ENCODE results near the gene GLDC.

DNA sequence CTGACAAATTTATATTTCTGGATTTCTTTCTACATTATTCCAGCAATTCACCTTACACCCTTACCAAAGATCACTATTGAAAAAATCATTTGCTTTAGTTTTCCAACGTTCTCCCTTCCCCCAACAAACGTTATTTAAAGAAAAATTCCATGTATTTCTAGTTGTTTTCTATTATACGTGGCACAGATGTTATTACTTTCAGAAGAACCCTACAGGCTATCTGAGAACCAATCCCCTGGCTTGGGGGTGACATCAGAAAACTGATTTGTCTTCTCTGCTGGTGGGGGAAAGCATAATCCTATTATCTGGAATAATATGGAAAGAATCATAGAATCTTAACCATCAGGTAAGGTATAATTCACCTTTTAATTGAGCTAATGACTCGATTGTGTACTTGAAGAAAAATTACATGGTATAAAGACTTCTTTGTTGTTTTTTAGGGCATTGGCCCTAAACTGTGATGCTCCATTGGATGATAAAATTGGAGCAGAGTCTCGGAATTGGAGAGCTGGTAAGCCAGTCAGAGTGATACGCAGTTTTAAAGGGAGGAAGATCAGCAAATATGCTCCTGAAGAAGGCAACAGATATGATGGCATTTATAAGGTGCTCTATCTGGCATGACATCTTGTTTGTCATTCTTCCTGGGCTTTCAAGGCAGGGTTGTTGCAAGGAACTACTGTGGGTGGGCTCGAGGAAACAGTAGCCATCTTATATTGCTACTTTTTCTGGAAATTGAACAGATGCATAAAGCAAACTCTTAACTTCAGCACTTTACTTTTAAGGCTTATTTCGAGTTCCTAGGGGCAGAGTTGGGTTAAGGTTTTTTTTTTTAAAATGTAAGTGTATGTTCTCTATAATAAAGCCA lies 84.0 kb downstream of the UHRF2 start:
- PRO-cap, 2 experiments, result no peak in any of the 2 experiments

DNA sequence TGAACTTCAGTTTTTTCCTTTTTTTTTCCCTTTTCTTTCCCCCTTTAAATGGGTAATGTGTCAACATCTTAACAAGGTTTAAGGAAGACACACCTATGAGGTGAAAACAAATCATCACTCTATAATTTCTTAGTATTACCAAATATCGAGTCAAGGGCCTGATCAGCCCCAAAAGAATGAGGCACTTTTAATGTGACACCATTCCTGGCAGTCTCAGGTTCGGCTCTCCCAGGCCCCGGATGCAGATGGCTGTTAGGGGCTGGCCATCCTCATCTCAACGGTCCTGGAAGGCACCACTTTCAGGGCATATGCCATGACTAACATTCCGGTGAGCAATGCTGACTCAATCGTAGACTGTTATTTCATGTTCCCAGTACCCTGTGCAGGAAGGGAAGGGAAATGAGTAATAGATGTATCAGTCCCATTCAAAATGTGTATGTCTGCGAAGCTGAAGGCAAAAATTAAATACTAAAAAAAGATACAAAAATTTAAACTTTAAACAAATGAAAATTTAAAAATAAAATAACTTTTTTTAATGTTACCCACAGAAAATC lies 79.2 kb downstream of the GLDC start:
- PRO-cap, 2 experiments, result no peak in any of the 2 experiments

DNA sequence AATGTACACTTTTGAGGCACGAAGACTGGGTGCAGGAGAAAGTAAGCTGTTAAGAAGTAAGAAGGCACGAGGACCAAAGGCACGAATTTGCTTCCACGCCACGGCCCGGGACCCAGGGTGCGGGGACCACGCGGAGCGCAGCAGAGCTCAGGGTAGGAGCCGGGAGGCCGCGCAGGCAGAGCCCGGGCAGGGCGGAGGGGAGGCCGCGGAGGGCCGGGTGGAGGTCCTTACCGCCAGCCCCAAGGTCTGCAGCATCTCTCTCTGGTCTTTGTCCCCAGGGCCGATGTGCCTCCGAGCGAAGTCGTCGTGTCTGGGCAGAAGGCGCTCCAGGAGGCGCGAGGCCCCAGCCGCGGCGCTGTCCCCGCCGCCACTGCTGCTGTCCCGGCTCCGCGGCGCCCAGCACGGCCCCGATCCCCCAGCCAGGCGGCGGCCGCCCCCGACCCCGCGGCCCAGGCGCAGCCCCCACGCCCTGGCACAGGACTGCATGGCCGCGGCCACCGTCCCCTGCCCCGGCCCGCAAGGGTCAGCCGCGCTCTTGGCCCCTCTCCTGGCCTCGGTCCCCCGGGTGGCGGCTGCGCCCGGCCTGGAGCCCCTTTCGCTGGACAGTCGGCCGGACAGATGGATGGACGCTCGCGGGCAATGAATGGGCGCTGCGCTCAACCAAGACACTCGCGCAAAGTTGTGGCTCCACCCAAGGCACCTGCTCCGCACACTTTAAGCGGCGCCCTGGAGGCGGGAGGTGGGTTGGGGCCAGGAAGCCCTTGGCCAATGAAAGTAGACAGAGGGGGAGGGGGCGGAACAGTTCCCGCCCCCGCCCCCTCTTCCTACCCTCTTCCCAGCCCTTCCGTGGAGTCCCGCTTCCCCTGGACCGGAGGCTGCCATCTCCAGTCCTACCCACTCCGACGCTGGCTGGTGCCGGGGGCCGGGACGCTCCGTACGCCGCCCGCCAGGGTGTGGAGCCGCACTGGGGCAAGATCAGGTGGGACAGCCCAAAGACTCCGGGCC lies at the start of gene GLDC:
TSS of gene GLDC (minus strand) at position 716 of the 1,005 bp plus-strand sequence.
- PRO-cap, 2 experiments, result no peak in any of the 2 experiments

DNA sequence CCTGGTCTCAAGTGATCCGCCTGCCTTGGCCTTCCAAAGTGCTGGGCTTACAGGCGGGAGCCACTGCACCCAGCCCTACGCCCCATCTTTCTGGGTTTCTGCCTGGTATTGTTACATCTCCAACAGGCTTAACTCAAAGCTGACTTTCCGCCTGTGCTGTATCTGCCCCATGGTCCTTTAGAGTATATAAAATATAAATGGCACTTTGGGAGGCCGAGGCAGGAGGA lies 36.4 kb upstream of the GLDC start:
- PRO-cap, 2 experiments, result no peak in any of the 2 experiments

- PRO-cap, 2 experiments, result no peak in any of the 2 experiments
These were observed 132.7 kb downstream of the KDM4C start for GRCh38 chr9:6890437-6890916.

DNA sequence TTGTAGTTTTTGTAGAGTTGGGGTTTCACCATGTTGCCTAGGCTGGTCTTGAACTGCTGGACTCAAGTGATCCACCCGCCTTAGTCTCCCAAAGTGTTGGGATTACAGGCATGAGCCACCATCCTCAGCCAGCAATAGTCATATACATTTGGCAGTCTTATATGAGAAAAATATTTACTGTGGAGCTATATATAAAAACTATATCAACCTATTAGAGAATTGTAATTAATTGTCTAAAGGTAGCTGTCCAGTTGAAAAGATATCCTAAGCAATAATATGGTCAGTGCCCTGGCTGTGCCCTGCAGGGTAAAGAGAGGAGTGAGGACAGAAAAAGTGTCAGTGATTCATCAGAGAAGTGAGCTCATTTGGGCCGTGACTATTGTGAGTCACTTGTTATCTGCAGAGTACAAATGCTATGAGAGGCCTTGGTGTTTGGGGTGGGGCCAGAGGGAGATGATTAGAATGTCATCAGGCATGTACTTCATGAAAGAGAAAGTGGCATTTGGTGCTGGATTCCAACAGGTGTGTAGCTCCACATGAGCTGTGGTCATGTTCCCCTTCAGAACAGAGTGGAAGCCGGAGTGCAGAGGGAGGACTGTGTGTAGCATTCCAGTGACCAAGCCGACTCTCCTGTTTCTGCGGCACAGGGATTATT lies 174.0 kb downstream of the KDM4C start:
- PRO-cap, 2 experiments, result no peak in any of the 2 experiments

GRCh38 chr9:7053945-7054452 lies 296.2 kb downstream of the KDM4C start:
- PRO-cap, 2 experiments, result no peak in any of the 2 experiments

- PRO-cap, 2 experiments, result no peak in any of the 2 experiments
These were observed 146.4 kb downstream of the DMAC1 start for GRCh38 chr9:7653242-7653542.

- PRO-cap, 2 experiments, result no peak in any of the 2 experiments
These were observed 136.0 kb upstream of the DMAC1 start for GRCh38 chr9:7935542-7936038.

GRCh38 chr9:8958362-8958627 lies 1158.7 kb upstream of the DMAC1 start:
- PRO-cap, 2 experiments, result no peak in any of the 2 experiments

DNA sequence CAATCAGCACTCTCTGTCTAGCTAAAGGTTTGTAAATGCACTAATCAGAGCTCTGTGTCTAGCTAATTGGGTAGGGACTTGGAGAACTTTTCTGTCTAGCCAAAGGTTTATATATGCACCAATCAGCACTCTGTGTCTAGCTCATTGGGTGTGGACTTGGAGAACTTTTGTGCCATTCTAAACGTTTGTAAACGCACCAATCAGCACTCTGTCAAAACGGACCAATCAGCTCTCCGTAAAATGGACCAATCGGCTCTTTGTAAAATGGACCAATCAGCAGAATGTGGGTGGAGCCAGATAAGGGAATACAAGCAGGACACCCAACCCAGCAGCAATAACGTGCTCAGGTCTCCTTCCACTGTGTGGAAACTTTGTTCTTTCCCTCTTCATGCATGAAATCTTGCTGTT lies 298.6 kb upstream of the PTPRD start:
- PRO-cap, 2 experiments, result no peak in any of the 2 experiments

- PRO-cap, 2 experiments, result peak in 1 of 2 experiments; most common minus-strand start chr9:12784624 (in 1)
These were observed 9.6 kb downstream of the LURAP1L start for GRCh38 chr9:12784349-12784943.

DNA sequence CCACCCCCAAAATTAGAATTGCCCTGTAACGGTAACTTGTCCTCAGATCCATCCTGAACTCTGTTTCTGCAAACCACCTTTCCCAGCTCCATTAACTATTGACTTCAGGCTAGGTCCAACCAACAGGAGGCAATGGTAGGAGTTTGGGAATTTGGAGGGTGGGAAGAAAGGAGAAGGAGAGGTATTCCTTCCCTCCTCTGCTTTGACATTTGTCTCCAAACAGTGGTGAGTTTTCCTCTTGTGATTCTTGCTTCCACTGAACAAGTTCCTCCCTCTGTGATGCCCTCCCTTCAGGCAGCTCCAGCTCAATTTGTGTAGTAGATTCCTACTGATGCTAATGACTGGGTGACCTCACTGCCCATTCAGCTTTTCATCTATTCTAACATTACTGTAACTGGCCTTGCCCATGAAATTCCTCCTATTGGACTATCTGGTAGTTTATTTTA lies 121.5 kb downstream of the NFIB start:
- PRO-cap, 2 experiments, result no peak in any of the 2 experiments

DNA sequence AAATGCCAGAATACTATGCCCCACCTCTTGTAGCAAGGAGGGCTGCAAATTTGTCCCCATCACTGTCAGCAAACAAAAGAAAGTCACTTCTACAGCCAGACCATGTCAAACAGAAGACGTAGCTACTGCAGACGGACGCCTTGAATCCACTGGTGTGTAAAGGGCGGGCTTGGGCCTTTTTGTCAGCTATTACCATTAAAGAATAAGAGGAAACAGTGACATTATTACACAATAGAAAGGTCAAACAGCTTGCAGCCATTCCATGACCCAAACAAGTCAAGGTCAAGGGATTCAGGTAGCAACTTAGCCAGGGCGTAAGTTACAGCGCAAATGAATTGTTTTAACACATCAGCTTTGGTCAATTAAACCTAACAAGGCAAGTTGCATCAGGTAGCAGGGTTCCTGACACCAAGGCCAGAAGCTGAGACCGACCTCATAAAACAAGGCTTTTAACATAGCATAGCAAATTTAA lies 15.4 kb downstream of the NFIB start:
- PRO-cap, 2 experiments, result no peak in any of the 2 experiments

- PRO-cap, 2 experiments, result no peak in any of the 2 experiments
These were observed 27.6 kb upstream of the NFIB start for GRCh38 chr9:14341420-14342108.

DNA sequence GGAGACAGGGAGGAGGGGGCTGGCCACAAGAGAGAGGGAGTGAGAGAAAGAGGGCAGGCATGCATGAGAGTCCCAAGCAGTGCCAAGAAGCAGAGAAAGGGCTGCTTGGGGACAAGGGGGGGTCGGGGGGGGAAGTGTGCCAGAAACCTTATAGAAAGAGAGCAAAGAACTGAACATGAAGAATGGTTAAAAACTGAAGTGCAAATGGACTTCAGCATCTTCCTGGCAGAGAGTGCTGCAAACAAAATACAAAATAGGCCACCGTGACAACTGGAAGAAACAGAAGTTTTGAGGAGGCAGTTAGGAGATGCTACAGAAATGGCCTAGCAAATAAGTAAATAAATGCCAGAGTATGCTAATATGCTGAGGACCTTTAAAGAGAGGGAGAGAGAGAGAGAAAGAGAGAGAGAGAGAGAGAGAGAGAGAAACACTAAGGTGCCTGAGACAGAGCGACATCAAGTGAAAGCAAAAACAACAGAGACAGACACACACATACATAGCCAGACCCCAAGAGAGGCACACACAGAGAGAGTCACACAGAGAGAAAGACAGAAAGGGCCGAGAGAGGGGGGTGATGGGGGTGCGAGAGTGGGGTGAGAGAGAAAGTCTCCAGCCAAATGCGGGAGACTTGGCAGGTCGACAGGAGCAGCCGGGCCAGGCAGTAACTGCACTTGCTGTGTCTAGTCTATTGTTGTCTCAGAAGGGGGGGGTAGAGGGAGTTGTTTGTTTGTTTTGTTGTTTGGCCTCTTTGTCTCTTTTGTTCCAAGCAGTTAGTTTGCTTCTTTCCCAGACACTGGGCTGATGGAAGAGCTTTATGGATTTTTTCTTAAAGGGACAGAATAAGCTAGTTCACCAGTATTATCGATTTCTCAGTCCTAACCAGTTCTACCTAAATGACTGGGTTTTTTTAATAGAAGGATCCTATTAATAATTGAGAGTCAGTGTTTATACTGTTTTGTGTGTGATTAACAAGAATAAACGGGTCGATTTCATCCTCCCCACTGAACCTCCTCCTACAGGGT lies 30.1 kb upstream of the NFIB start:
- PRO-cap, 2 experiments, result no peak in any of the 2 experiments

- PRO-cap, 2 experiments, result no peak in any of the 2 experiments
These were observed 123.6 kb upstream of the NFIB start for GRCh38 chr9:14437375-14438202.

- PRO-cap, 2 experiments, result no peak in any of the 2 experiments
These were observed 30.4 kb upstream of the CER1 start for GRCh38 chr9:14752987-14753310.

- PRO-cap, 2 experiments, result no peak in any of the 2 experiments
These were observed 57.0 kb upstream of the CER1 start for GRCh38 chr9:14779367-14780162.

DNA sequence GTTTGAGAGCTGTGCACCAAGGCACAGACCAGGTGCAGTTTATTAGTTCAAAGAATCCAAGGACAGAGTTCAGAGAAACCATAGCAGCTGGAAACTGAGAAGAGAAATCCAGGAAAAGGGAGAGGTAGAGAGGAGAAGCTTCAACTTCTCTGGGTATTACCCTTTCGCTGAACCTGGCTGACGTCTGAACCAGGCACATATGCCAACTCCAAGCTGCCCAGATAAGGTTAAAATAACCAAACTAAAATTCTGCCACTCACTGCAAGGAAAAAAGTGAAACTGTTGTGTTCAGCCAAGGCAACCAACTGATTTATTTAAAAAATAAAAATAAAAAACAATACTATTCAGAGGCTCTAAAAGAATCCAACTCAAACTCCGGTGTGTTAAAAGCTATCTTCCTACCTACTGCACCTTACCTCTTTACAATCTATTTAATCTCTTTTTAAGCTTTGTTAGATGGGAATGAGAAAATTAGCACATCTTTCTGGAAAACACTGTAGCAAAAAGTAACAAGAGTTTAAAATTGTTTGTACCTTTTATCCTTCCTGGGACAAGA lies 23.6 kb upstream of the TTC39B start:
- PRO-cap, 2 experiments, result no peak in any of the 2 experiments

Measured in Colon Carcinoma Metastatic in the Brain (tissue), 2 donors.